Ishikawa (cell line): ENCODE data around the genes GMDS and RIPK1.

GRCh38 chr6:1679406-1679900 is 69.7 kb downstream of the FOXC1 start:
- RRBS, result no CpG with 5 or more reads among the region's 9 CpGs

DNA sequence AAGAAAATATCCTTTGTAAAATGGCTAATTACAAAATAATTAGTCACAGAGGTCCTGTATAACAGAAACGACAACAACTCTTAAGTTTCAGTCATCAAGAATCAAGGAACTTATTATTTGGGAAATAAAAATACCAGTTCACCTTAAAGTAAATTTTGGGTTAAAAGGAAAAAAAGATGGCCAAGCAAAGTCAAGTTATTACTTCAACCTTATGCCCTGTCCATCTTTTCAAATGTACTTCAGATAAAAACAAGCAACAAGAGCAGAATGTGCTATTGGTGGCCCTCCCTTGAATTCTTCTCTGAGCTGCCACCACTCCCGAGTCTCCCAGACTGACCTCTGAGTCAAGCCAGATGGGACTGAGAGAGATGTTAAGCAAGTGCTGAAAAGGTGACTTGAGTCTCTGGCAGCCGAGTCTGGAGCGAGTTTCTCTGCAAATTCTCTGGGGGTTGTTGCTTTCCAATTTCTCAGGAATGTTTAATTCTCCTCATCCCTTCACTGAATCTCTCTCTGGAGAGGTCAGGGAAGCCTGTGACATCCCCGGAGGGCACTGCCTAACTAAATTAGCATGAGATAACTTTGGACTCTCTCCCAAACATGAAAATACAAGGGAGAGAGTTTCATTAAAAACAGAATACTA is 157.6 kb downstream of the FOXC1 start:
- RRBS, result 91% methylated on average over 1 of the region's 5 CpGs

- RRBS, result no CpG with 5 or more reads among the region's 15 CpGs
These were observed 292.6 kb downstream of the GMDS start for GRCh38 chr6:1952638-1953386.

GRCh38 chr6:2244761-2245948 is at the start of gene GMDS:
TSS of gene GMDS (minus strand) at chr6:2245605.
- RRBS, result 2% methylated on average over 76 of the region's 123 CpGs

DNA sequence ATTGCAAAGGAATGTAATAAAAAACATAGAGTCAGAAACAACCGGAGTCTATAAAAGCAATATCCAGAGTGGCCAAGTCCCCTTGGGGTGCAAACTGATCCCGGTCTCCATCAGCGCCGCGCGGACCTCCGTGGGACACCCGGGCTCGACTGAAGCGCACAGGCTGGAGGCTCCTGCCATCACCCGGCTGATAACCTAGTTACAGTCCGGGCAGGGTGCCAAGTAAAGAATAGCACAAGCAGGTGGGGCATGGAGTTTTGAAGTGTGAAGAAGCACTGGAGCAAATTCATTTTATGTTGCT is 205.1 kb upstream of the GMDS start:
- RRBS, result 33% methylated on average over 11 of the region's 12 CpGs

DNA sequence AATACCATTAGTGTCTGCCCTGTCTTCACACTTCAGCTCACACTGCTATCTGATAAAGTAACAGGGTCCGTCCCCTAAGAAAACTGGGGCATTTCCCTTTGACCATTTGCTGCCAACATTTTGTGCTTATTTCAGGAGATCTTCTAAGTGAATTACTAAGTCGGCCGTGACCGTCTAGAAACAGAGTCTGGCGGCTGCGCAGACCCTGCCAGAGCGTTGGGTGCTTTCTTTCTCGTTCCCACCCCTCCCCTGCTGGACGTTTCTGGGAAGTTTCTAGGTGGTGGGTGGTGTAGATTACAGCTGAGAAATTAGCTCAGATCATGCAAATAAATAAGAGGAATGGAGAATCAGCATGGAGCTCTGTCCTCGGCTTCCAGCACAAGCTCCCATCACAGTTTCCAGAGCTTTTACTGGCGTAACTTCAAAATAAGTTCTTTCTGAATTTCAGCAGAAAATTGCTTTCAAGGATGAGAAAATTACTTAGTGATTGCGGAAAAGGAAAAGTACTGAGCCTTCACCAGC is 128.0 kb downstream of the MYLK4 start:
- RRBS, result no CpG with 5 or more reads among the region's 12 CpGs

DNA sequence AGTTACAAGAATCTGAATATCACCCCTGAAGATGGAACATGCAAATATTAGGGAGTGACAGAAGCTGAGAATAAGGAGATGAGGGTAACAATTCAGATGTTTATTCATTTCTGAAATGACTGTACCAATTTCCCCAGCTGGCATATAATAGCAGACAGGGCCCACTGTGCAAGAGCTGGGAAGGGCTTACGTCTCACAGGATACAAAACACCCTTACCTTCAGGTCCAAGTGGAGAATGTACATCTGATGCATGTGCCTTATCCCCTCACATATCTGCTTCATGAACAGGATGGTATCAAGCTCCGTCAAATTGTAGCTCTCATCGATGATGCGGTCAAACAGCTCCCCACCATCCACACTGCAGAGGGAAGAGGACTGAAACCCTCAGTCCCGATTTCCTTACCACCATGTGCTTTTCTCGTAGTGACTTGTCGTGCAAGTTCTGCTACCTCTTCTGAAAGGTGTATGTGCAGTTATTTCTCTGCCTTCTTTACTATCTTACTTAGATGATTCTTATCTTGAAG is 67.9 kb downstream of the MYLK4 start:
- RRBS, result no CpG with 5 or more reads among the region's 7 CpGs

DNA sequence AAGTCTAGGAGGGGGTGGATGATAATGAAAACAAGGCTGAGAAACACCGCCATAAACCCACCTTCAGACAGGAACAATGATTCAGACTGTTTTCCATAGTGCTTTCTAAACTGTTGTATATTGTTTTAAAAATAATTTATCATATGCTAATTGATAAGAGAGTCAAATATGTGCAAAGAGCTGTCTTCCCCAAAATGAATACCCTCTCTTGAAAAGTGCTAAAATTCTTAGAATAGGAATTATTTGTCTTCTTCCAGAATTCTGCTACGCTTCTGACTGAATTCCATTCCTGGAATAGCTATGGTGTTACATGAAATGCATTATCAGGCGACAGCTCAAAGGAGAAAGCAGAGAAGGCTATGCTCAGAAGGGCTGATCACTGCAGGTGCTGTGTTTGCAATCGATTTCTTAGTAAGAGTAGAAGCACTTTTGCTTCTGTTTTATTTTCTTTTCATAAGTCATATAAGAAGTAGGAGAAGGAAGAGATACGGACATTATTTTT is 7.5 kb downstream of the MYLK4 start:
- RRBS, result no CpG with 5 or more reads among the region's 5 CpGs

DNA sequence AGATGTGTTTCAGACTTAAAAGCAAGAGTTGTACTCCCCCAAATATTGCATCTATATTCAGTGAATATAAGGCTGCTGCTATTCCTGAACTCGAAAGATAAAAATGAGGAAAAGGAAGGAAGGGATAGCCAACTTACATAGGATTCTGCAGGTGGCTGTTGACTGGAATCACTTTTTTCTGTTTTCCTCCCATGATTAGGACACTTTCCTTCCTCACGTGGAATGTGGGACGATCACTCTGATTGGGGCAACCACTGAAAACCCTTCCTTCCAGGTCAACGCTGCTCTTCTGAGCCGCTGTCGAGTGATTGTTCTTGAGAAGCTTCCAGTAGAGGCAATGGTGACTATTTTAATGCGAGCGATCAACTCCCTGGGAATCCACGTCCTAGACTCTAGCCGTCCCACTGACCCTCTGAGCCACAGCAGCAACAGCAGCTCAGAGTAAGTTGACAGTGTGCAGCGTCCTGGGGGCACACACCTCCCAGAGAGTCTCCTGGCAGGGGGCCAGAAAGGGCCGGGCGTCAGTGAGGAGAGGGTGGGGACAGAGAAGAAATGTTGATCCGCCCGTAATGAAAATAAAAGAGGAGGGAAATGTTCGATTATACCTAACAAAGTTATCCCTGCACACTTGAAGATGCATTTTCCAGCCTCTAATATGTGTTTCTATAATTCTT is 4.9 kb downstream of the WRNIP1 start:
- RRBS, result no CpG with 5 or more reads among the region's 16 CpGs

- RRBS, result no CpG with 5 or more reads among the region's 5 CpGs
These were observed 12.4 kb downstream of the WRNIP1 start for GRCh38 chr6:2777325-2778181.

DNA sequence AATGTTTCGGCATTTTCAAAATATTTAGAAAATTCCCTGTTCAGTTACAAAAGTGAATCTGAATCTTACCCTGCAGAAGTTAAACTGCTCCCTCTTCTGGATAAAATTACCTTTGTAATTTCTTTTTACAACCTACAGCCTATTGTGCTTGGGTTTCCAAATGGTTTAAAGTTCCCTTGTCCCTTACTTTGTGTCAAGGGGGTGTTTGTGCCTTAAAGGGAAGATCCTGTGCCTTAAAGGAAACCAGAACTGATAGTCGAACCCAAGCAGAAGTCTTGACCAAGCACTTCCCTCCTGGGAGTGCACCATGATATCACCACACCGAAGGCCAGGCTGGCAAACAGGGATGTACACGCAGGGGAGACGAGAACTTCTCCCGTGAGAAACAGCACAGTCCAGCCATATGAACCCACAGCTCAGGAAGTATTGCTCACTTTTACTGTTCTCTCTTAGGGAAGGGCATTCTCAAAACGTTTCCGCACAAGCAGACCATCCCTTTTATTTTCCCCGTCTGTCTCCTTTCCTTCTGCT is 12.6 kb upstream of the SERPINB1 start:
- RRBS, result no CpG with 5 or more reads among the region's 9 CpGs

DNA sequence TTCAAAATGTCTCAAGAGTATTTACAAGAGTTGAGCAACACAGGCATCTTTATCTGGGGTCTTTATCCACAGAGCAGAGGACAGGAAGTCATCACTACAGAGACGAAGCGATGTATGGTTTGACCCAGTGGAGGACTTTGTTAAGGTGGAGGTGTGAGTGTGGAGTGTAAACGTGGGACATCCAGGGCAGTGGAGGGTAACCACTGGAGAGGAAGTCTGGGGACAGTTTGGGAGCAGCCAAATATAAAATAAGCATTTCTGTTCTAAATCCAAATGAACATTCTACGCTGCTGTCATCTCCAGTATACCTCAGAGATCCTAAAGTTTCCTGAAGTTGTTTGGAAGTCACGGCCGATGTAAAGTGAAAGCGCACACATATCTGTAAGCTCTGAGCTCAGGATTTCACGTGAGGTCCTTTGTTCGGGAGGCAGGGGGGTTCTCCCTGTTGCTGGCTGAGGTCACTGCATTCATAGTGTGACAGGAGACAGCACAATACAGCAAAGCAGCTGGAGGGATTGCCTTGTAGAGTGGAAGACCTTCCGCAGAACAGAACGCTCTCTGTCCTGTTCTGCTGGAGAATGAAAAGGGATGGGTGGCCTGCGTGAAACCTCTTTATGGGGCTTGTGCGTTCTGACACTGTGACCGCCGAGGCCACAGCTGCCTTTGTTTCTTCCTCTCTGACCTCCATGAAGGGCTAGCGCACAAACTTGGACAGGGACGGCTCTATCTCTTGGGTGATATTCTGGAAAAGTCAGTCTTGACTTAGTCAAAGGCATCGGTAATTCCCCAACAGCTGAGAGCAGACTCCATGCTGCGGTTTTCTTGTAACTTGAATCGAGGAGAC is 13.3 kb upstream of the SERPINB1 start:
- RRBS, result no CpG with 5 or more reads among the region's 20 CpGs

DNA sequence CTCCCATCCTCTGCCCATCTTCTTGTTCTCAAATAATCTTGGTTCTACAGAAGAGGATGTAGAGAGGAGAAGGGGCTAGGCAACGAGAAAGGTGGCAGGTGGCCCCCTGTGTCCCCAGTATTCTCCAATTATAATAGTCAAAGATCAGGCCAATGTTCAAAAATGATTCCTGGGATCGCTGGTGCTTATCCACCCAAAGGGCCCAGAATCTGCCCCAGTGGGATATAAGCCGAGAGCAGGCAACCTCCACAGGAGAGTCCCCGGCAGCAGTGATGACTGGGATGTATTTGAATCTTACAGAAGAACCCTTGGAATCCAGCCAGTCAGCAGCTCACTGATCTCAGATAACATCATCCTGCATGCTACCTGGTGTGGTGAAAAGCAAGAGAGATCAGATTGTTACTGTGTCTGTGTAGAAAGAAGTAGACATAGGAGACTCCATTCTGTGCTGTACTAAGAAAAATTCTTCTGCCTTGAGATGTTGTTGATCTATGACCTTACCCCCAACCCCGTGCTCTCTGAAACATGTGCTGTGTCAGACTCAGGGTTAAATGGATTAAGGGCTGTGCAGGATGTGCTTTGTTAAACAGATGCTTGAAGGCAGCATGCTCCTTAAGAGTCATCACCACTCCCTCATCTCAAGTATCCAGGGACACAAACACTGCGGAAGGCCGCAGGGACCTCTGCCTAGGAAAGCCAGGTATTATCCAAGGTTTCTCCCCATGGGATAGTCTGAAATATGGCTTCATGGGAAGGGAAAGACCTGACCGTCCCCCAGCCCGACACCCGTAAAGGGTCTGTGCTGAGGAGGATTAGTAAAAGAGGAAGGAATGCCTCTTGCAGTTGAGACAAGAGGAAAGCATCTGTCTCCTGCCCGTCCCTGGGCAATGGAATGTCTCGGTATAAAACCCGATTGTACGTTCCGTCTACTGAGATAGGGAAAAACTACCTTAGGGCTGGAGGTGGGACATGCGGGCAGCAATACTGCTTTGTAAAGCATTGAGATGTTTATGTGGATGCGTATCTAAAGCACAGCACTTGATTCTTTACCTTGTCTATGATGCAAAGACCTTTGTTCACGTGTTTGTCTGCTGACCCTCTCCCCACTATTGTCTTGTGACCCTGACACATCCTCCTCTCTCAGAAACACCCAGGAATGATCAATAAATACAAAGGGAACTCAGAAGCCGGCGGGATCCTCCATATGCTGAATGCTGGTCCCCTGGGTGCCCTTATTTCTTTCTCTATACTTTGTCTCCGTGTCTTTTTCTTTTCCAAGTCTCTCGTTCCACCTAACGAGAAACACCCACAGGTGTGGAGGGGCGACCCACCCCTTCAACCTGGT is 5.7 kb upstream of the SERPINB9 start:
- RRBS, result no CpG with 5 or more reads among the region's 24 CpGs

- RRBS, result no CpG with 5 or more reads among the region's 10 CpGs
These were observed 28.9 kb upstream of the SERPINB9 start for GRCh38 chr6:2931845-2932577.

- RRBS, result no CpG with 5 or more reads among the region's 6 CpGs
These were observed 33.0 kb downstream of the SERPINB6 start for GRCh38 chr6:2938388-2938709.

- RRBS, result 2% methylated on average over 17 of the region's 31 CpGs
These were observed 11.3 kb upstream of the NQO2 start for GRCh38 chr6:2988160-2988973.

GRCh38 chr6:3027953-3028720 is 28.4 kb downstream of the NQO2 start:
- RRBS, result no CpG with 5 or more reads among the region's 15 CpGs

GRCh38 chr6:3068040-3069254 is at the start of gene RIPK1:
TSS of gene RIPK1 (plus strand) at chr6:3068494.
- RRBS, result 2% methylated on average over 66 of the region's 122 CpGs

GRCh38 chr6:3083034-3083529 is 14.8 kb downstream of the RIPK1 start:
- RRBS, result no CpG with 5 or more reads among the region's 16 CpGs

DNA sequence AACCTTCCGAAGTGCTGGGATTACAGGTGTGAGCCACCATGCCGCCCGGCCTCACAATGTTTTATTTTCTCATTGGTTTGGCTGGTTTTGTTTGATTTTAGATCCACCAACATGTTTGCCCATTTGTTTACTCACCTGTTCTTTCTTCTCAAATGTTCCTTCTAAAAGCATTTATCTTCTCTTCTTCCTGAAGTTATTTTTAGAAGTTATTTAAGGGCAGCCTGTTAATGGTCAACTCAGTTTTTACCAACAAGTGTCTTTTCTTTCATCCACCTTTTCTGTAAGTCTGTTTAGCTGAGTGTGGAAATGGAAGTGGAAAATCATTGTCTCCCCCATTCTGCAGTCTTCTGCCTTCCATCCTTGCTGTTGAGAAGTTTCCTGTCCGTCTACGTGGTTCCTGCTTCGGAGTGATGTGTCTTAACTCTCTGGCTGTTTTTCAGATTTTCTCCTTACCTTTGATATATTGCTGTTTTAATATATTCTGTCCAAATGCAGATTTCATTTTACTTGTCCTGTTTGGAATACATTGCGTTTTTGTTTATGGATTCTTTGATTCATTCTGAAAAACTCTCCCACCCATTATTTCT is 16.6 kb downstream of the BPHL start:
- RRBS, result no CpG with 5 or more reads among the region's 7 CpGs